LUHMES (cell line): ENCODE measurements around a stretch of chr6.

DNA sequence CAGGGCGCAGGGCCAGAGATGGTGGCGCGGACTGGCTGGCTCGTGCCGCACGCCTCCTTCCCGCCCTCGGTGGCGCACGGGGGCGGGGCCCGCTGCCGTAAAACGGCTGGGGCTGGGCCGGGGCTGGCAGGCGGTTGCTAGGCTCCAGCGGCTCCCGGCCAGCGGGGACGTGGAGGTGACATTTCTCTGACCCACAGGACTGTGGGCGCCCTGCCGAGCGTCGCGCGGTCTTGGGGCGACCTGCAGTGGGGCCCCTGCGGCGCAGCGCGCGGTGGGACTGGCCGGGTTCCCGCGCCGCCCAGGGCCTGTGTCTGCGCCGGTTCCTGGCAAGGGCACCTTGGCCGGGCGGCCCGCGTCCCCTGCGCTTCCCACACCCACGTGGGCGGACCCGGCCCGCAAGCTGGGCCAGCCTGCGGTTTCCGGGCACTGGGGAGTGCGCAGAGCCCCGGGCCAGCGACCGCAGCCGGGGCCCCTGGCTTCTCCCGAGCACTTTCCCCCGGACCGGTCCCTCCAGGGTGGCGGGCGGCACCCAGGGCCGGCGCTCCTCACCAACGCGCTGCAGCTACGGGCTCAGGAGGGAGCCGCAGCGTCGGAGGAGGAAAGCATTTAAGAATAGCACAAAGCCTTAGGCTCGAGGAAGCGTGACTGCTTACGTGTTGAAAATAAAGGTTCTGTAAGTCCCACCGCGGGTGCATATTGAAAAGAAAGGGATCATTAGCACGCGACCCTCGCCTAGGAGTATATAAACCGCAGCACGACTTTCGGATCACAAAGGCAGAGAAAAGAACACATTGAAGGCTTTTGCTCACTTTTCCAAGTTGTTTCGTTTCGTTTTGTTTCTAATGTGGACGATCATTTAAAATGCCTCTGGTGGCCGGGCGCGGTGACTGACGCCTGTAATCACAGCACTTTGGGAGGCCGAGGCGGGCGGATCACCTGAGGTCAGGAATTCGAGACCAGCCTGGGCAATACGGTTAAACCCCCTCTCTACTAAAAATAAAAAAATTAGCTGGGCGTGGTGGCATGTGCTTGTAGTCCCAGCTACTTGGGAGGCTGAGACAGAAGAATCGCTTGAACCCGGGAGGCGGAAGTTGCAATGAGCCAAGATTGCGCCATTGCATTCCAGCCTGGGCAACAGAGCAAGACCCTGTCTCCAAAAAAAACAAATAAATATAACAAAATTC lies 702 bp upstream of the MPC1 start:
- PRO-cap, result bidirectional peak, plus-strand start at position 140 of the sequence, minus-strand start outside the sequence; unidirectional peak, plus-strand start at position 425 of the sequence; unidirectional peak, minus-strand start at position 890 of the sequence

- PRO-cap, result no peak
These were observed 82.7 kb upstream of the MPC1 start for GRCh38 chr6:166465434-166465909.

DNA sequence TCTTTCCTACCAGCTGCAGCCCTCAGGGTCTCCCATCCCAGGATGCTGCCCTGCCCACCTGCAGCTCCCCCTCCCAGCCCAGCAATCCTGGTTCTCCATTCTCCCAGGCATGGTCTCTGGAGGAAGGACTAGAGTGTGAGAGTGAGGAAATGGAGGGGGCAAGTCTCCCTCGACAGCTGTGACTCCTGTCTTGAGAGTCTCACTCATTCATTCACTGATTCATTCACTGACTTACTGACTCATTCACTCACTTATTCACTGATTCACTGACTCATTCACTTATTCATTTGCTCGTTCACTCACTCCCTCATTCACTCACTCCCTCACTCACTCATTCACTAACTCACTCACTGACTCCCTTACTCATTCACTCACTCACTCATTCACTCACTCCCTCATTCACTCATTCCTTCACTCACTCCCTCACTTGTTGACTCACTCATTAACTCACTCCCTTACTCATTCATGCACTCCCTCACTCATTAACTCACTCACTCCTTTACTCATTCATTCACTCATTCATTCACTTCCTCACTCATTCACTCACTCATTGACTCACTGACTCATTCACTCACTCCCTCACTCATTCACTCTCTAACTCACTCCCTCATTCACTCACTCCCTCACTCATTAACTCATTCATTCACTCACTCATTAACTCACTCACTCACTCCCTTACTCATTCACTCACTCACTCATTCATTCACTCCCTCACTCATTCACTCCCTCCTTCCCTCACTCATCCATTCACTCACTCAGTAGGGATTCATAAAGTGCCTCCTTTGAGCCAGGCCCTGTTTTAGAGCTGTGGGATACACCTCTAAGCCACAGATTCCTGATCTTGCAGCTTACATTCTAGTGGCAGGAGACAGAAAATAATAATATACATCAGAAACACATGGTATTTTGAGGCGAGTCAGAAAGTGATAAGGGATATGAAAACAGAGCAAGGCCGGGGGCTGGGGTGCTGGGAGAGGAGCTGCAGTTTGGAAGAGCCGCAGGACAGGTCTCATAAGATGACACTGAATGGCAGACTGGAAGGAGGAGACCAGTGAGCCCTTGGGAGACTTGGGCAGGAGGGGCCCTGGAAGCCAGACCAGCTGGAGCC lies 84.1 kb upstream of the MPC1 start:
- PRO-cap, result no peak

- PRO-cap, result no peak
These were observed 96.2 kb upstream of the MPC1 start for GRCh38 chr6:166478758-166479570.

DNA sequence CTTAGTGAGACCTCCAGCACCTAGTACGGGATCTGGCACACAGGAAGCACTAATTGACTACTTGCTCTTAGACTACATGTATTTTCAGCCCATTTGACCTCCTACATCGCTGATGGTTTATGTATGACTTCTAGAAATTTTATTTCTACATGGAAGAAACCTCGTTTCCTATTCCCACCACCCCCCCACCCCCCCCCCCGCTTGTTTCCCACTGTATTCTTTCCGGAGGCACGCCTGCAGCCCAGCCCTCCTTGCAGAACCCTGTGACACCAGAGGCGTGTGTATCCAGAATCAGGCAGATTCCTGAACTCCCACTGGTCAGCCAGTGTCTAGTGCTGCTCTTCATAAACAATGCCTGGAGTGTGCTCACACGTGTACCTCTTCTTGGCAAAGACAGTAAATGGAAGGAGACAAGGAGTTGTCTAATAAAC lies 1.9 kb downstream of the RPS6KA2 start:
- PRO-cap, result no peak

- PRO-cap, result no peak
These were observed 29.0 kb downstream of the RNASET2 start for GRCh38 chr6:166927304-166927784.

DNA sequence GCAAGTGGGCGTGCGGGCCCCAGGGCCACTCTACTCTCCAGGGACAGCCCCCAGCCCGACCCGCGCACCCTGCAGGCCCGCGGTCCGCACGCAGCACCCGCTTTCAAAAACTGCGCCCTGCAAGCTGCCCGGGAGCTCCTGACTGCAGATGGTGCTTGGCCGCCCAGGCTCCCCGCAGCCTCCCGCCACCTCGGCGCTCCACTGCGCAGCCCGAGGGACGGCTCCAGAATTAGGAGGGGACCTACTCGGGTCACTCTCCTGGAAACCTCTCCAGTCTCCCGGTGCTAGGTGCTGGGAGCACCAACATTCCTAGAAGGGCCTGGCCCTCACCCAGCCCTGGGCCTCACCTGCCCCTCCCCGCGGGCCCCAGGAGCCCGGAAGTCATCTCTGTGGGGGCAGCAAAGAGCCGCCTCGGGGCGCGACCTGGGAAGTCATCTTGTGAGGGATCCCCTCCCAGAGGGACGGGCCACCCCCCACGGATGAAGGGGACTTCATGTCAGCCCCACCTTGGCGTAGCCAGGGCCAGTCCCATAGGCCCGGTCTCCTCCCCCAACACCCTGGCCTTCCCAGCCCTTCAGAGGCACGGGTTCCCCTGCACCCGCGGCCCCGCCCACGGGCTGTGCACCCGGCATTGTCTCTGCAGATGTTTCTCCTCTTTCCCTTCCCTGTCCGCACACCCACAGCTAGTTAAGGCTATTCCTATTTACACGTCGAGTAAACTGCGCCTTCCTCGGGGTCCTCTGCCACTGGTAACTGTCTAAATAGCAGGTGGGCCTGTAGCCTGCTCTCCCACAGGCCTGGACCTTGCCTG lies 736 bp upstream of the RNASET2 start:
- PRO-cap, result no peak

DNA sequence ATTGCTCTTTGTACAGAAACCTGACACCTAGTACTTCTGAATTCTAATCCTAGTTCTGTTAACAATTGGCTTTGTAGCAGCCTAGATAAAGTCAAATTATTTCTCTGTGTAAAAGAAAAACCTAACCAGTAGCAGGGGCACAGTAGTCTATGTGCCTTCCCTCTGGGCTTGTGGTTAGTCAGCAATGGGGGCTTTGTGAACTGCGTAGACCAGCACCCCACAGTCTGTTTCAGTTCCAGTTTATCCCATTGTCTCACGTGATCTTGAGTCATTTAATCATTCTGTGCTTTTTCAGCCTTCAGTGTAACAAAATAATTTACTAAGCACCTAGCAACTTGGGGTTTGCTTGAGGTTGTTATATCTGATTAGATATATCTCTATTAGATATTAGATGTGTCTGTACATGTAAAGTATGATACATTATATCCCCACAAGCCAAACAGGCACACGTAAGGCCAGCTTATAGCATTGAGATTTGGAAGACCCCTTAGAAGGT lies 28.0 kb upstream of the CCR6 start:
- PRO-cap, result no peak

- PRO-cap, result no peak
These were observed 2.4 kb upstream of the CCR6 start for GRCh38 chr6:167120217-167121089.

GRCh38 chr6:167266226-167266792 lies 24.8 kb upstream of the UNC93A start:
- PRO-cap, result no peak

DNA sequence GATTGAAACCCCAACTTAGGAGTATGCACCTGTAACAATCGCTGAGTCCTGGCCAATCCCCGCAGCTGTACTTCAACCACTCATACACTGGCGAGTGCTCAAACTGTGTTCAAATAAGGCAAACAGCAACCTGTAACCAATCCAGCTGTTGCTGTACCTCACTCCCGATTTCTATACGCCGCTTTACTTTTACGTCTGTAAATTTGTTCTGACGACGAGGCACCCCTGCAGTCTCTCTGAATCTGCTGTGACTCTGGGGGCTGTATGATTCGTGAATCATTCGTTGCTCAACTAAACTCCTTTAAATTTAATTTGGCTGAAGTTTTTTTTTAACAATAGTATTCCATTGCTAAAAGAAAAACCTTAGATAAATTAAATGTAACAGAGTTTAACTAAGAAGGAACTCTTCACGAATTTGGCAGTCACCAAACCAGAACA lies 6.8 kb downstream of the TTLL2 start:
- PRO-cap, result no peak

- PRO-cap, result unidirectional peak, plus-strand start at chr6:167350208
These were observed 25.0 kb downstream of the TTLL2 start for GRCh38 chr6:167349847-167350288.

- PRO-cap, result no peak
These were observed 99.1 kb downstream of the TTLL2 start for GRCh38 chr6:167423924-167424537.

DNA sequence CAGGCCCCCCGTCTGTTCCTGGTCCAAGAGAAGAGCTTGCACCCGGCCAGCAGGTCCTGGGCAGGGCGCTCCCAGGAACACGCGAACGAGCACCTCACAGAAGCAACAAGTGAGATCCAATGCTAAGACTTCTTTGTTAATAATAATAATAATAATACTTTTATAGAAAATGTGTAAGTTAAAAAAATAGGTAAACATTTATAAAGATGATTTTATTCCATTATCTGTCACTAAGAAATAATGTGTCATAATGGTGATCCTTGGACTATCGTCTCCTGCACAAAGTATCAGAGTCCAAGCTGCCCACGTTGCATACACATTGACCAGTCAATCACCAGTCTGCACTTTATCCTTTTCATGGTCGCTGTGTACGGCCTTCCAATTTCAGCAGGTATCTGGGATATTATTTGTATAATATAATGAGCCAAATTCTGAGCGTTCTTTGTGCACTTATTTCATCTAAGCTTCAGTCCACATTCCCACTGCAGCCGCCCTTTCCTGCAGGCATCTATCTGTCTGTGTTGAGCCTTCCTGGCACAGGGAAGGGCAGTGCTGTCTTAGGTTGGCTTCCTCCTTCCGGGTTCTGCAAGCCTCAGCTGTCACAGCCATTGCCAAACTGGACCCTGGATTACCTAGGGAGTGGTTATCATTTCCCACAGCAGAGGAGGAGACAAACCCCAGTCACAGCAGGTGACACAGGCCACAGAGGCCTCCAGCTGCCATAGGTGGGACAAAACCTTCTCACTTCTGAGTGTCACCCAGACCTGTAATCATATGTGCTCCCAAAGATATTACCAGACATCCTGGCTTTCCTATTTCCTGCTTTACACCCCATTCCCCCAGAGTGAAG lies 174.3 kb downstream of the TTLL2 start:
- PRO-cap, result no peak

GRCh38 chr6:167501889-167502562 lies 177.1 kb downstream of the TTLL2 start:
- PRO-cap, result no peak

DNA sequence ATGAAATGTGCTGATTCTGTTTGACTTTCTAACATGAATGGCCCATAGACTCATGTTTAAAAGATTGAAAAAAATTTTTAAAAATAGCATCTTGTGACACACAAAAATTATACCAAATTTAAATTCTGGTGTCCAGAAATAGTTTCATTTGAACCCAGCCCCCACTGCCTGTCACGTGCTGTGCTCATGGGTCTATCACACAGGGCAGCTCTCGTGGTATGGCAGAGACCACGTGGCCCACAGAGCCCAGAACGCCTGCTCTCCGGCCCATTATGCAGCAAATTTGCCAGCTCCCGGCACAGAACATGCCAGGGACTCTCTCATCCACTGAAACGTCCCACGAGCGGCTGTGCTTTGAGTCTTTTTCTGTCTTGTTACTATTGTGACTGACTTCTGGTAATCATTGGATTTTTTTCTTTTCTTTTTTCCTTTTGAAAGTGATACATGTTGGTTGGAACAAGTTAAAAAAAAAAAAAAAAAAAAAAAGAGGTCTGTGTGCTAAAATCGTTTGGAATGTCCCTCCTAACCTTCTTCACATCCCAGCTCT lies 224.4 kb downstream of the TTLL2 start:
- PRO-cap, result no peak

GRCh38 chr6:167661427-167661878 lies 165.3 kb upstream of the AFDN start:
- PRO-cap, result no peak

DNA sequence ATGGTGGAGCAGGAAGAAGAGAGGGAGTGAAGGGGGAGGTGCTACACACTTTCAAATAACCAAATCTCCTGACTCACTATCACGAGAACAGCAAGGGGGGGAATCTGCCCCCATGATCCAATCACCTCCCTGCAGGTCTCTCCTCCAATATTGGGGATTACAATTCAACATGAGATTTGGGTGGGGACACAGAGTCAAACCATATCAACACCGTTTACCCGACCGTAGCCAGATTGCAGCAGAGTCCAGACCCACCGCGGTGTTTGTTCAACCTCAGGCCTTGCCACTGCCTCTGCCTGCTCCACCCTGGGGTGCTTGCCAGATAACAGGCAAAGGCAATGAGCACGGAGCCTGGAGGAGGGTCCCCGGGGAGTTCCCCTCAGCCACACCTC lies 142.2 kb upstream of the AFDN start:
- PRO-cap, result no peak

DNA sequence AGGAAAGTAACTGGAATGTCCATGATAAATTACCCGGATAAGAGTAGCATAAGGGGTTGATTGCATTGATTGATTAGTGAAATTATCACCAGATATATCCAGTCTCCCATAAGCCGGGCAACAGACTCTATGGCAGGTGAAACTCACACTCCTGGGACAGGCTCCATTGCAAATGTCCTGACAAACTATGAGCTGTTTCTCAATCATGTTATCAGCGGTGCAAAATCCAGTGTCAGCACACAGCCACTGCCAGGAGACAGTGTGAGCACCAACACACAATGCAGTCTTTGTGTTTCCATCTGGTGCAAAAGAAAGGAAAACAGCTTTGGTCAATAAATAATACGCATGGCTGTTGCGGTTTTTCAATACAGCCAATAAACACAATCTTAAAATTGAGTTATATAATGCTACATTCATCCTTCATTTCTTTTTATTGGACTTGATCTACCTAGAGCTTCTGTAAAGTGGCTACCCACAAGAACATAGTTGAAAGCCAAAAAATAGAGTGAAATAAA lies 64.4 kb upstream of the AFDN start:
- PRO-cap, result no peak

GRCh38 chr6:167825056-167825369 lies 1.7 kb upstream of the AFDN start:
- PRO-cap, result no peak